NB4 (cell line): Measurements from ENCODE around the gene CCDC183.

- RRBS = 43% methylated on average over 13 of the region's 24 CpGs
Observed at GRCh38 chr9:136741727-136742337, 908 bp downstream of the LCN10 start.

DNA sequence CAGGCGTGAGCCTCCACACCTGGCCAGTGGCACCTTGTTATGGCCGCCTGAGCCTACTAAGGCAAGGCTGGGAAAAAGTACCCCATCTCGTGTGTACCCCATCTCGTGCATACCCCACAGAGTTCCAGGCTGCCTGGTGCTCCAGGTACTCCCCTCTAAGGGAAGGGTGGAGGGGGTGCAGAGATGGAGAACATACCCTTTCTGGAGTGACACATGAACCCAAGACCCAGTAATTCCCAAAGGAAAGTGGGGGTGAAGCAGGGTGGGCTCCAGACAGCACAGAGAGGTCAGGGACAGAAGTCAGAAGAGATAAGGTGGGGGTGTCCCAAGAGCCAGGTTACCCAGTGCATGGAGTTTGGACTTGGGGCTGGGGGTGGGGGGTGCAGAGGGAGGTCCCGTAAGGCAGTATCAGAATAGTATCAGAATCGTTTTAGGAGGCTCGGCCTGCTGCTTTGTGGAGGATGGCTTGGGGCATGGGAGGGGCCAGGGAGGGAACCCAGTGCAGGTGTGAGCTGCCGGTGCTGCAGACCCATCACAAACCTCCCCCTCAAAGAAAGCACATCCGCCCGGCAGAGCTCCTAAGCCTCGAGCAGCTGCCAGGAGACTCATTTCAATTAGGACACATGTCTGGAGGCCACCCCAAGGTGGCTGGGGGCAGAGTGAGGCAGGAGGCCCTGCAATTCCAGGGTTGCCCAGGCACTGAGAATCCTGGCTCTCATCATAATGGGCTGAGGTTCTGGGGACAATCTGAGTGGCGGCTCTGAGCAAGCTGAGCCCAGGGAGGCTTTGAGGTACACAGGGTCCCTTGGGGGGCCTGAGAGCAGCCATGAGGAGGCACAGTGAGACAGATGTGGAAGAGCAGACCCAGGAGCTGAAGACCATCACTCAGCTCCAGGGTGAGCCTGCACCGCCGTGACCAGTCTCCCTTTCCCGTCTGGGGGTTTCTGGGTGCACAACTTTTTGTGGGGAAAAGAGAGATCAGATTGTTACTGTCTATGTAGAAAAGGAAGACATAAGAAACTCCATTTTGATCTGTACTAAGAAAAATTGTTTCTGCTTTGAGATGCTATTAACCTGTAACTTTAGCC lies at the start of gene CCDC183:
CCDC183 (plus strand) TSS at position 767 of the 1,088 bp plus-strand sequence.
- RRBS = no CpG with 5 or more reads among the region's 15 CpGs

DNA sequence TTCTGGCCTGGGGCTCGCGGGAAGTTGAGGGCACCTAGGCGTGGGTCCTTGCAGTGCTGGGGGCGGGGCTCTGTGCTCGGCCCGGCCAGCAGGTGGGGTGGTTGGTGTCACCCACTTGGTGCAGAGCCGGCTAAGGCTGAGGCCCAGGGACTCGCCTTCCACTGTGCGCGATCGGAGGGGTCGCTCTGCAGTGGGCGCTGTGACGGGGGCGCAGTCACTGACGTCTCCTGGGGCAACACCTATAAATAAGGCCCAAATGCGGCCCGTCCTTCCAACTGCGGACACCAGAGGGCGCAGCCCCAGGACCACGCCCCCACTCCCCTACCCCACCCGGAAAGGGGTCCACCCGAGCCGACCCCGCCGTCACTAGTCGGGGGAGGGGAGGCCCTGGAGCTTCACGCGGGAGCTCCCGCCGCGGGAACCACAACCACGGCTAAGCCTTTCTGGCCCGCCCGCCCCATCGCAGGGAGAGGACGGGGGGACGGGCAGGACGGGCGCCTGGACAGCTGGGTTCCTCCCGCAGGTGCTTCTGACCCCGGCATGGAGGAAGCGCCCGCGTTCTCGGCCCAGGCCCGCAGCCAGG lies 1.5 kb downstream of the AJM1 start:
- RRBS = no CpG with 5 or more reads among the region's 47 CpGs

- RRBS = no CpG with 5 or more reads among the region's 19 CpGs
Observed at GRCh38 chr9:136849896-136850162, 620 bp downstream of the PHPT1 start.

- RRBS = no CpG with 5 or more reads among the region's 16 CpGs
Observed at GRCh38 chr9:136850272-136850825, 1.1 kb downstream of the PHPT1 start.

DNA sequence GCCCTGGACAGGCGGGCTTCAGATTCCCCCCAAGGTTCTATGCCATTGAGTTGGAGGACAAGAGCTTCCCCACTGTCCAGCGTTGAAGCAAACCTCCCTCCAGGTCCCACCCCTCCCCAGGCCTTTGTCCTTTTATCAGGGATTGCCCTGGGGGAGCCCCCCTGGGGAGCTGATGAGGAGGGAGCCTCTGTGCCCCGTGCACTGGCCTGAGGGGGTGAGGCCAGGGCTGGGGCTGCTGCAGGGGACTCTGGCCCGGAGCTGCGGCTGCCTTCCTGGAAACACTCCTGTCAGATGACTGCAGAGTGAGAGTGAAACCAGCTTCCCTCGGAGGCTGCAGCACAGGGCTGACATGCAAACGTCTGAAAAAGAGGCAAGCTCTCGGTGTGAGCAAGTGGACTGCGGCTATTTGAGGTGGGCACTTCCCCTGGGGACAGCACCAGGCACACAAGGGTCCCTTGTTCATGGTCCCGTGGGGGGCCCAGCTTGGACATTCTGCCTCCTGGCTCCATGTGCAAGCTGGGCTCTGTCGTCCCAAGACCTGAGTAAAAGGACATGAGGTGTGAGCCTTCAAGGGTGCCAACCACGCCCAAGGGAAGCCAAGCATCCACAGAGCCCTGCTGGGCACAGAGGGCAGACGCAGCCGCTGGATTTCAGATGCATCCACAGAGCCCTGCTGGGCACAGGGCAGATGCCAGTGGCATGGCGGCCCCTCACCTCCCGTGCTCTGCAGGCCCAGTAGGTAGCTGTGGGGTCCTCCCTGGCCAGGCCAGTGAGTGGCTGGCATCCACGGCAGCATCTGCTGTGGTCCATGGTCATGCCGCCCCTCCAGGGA lies 4.5 kb upstream of the TRAF2 start:
- RRBS = no CpG with 5 or more reads among the region's 18 CpGs

DNA sequence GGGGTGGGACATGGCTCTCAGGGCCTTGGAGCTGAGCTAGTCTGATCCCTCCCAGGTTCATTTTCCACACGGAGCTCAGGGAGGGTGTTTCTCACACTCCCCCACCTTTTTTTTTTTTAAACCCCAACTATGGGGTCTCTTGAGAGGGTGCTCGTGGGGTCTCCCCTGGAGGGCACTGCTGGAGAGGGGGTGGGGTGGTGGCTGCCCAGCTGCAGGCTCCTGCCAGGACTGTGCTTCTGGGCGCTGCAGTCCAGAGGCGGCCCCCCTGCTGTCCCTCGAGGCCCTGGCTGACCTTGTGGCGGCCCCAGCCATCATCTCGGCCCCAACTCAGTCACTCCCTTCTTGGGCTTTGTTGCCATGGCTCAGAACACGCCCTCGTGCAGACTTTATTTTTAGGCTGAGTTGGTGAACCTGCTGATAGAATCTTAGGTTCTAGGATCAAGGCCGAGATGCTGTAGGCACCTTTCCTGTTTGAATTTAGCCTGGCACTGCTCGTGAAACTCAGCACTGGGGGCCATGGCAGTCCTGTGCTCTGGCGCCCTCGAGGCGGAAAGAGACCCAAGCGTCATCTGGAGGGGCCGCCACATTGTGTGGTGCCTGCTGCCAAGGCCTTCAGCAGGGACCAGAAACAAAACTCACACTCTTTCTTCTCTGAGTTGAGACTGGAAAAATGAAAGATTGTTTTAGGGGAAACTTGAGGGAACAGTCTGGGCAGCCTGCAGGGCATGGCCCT lies 22.8 kb downstream of the FBXW5 start:
- RRBS = no CpG with 5 or more reads among the region's 16 CpGs

DNA sequence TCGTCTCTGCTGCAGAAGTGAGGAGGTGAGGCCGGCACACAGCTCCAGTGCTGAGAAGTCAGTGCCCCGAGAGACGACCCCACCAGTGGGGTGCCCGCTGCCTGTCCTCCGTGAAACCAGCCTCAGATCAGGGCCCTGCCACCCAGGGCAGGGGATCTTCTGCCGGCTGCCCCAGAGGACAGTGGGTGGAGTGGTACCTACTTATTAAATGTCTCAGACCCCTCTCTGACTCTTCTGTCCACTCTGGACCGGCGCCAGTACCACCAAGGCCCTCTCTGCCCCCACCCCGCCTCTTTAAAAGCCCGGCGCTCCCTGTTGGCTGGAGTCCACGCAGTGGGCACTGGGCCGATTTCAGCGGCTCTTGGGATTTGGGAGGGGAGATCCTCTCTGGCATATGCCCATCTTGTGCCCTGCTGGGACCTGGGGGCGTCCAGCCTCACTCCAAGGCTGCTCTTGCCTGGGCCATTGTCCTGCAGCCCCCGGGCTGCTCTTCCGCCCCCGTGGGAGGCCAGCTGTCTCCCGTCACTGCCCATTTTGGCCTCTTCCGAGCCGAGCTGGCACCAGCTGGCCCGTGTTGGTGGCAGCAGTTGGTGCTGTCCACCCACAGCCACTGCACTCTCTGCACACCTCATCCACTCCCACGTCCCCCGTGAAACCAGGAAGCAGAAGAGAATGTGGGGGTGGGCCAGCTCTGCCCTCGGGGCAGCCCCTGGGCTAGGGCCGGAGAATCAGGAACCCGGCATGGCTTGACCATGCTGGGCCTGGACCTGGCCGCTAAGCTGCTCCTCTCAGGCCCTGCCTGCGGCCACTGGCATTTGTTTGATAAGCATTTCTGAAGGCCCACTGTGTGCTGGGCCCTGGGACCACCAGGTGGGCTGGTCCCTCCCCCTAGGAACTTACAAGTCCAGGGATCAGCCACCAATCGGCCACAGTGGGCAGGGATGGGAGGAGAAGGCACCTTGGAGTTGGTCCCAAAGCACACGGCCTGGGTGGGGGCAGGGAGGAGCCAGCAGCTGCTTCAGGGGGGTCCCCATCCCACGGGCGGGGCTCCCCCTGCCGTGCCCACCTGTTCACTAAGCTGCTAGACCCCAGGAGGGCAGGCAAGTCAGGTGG lies 2.1 kb downstream of the C8G start:
- RRBS = 98% methylated on average over 5 of the region's 35 CpGs

DNA sequence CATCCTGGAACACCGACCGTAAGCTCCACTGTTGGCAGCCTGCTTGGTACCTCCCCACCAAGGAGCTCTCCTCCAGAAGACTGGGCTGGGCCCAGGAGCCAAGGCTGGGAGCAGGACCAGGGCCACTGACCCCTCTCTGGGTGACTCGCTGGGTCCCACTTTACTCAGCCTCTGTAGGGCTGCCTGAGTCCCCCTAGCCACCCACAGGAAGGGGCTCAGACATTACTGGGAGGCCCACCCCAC lies 255 bp downstream of the CLIC3 start:
- RRBS = no CpG with 5 or more reads among the region's 3 CpGs

DNA sequence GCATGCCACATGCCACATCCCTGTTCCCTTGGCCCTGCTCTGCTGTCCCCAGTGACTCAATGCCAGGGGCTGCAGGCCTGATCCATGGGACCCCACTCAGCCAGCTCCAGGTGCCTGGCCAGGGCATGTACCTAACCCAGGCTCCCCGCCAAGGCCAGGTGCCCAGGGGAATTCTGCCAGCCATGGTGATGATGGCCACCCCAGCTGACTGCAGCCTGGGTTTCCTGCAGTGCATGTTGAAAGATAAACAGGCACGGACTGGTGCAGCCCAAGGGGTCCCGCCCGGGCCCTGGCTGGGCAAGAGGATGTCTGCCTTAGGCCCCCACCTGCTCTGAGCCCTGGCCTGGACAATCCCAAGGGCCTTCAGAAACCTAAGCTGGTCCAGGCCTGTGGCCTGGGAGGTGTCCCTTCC lies 1.2 kb downstream of the ABCA2 start:
- RRBS = no CpG with 5 or more reads among the region's 4 CpGs

DNA sequence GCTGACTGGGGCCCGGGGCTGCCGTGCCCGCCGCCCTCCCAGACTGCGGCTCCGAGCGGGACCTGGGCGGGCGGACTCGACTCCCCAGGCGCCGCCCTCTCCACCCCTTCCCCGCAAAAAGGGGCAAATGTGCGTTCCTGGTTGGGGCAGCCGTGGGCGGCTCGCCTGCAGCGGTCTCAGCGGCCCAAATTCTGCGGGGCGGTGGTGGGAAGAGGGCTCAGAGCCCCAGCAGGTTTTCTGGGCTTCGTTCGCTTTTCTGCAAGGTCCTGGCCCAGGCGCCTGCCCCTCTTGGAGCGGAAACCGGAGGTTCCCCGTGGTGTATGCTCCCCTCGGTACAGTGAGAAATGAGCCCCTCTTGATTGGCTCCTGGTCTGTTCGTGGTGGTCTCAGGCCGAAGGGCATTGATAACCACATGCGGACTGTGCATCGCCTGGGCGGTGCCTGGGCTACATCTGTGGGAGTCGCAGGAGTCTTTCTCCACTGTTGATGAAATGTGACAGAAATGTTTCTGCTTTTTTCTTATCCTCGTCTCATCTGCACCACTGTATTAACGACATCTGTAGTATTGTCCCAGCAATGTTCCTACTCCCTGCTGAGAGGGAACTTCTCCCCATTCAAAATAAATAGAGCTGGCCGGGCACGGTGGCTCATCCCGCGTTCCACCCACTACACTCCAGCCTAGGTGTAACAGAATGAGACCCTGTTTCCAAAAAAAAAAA lies 609 bp downstream of the MAN1B1 start:
- RRBS = no CpG with 5 or more reads among the region's 40 CpGs

- RRBS = under 1% methylated on average over 18 of the region's 65 CpGs
Observed at GRCh38 chr9:137129602-137130089, 9.3 kb upstream of the GRIN1 start.

- RRBS = 51% methylated on average over 26 of the region's 81 CpGs
Observed at GRCh38 chr9:137167907-137168879, 1.7 kb downstream of the LRRC26 start.

DNA sequence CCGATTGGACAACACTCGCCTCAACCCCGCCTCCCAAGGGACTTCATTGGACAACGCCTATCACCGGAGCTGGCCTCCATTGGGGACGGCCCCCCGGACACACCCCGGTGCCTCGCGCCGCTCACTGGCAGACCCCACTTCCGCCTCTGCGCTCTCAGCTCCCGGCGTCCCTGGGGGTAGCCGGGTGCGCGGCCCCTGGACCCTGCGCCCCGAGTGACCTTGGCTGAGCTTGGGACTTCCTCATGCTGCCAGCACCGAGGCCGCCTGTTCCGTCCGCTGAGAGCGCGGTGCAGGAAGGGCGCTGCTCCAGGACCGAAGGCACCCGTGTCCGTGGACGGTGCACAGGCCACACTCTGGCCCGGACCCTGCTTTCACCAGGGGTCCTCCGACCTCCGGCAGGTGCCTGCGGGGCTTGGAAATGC lies 368 bp upstream of the TPRN start:
- RRBS = under 1% methylated on average over 7 of the region's 35 CpGs

DNA sequence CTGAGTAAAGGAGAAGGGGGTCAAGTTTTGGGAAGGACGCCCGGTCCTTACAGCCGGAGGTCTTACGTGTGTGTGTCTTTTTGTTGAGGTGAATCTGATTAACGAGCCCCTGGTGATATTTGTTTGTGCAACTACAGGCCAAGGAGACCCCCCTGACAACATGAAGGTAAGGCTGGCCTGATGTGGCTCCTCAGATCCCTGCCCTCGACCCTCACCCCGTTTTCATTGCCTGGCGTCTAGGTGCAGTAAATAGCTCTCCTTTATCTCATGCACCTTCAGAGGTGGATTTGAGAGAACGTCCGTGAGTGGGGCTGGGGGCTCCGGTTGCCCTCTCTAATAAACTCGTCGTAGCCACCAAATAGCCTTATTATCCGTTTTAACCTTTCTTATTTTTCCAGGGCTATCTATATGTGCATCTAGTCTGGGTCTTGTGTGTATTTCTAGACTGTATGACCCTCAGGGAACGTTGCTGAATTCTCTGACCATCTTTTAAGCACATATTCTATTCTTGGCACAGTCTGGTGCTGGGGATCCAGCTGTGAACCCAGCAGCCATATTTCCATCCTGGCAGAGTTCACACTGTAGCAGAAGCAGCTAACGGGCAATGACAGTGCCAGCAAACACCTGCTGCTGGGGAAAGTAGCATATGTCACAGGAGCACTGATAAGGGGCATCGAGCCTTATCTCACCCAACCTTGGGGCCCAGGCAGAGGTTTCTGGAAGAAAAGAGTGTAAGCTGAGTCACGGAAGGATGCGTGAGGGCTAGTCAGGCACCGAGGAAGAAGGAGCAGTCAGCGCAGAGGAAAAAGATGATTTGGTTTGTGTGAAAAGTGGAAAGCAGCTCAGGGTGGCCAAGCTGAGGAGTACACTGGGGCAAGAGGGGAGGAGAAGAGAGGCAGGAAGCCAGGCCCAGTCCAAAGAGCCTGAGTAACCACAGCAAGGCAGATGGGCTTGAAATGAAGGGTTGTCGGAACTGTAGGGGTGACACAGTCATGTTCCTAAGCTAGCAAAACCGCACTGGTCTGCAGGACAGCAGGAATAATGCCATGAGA lies 970 bp downstream of the NDOR1 start:
- RRBS = no CpG with 5 or more reads among the region's 23 CpGs

DNA sequence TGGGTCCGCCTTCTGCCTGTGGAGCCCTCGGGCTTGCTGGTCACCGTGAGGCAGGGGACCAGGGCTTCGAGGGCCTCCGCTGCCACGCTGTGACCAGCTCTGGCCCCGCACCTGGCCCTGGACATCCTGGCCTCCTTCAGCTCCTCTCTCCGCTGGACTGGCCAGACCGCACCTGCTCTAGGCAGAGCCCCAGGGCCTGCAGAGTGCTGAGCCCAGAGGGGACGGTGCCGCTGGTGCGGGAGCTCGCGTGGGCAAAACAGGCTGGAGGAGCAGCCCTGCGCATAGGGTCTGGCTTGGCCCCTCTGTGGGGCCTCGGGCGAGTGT lies 828 bp upstream of the RNF208 start:
- RRBS = 8% methylated on average over 1 of the region's 17 CpGs

DNA sequence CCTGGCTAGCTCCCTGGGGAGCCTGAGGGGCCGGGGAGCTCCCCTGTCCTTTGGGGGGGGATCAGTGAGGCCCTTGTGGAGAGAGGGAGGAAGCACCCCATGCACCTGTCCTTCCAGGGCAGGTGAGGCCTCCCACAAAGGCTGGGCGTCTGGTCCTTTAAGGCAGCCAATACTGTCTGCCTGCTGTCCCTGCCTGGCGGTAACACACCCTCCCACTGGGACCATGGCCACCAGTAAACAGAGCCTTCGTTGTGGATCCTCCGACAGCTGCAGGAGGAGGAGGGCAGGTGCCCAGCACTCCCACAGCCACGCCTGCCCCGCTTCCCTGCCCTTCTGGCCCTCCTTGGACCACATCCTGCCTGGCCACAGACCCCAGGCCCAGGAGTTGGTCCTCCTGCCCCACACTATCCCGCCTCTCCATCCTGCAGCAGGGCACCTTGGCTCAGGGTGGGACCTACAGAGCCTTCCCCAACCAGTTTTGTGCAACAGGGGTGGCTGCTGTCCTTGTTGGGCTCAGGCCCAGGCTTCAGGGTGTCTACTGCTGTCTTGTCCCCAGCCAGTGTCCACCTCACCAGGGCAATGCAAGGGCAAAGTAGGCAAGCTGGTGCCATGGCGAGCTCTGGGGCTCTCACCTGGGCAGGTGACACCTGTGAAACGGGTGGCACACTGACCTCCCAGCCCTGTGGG lies 3.0 kb upstream of the TUBB4B start:
- RRBS = no CpG with 5 or more reads among the region's 10 CpGs

- RRBS = no CpG with 5 or more reads among the region's 16 CpGs
Observed at GRCh38 chr9:137268415-137269135, 9.0 kb upstream of the TOR4A start.

GRCh38 chr9:137295069-137295691 lies 6.9 kb downstream of the NRARP start:
- RRBS = 5% methylated on average over 43 of the region's 67 CpGs

DNA sequence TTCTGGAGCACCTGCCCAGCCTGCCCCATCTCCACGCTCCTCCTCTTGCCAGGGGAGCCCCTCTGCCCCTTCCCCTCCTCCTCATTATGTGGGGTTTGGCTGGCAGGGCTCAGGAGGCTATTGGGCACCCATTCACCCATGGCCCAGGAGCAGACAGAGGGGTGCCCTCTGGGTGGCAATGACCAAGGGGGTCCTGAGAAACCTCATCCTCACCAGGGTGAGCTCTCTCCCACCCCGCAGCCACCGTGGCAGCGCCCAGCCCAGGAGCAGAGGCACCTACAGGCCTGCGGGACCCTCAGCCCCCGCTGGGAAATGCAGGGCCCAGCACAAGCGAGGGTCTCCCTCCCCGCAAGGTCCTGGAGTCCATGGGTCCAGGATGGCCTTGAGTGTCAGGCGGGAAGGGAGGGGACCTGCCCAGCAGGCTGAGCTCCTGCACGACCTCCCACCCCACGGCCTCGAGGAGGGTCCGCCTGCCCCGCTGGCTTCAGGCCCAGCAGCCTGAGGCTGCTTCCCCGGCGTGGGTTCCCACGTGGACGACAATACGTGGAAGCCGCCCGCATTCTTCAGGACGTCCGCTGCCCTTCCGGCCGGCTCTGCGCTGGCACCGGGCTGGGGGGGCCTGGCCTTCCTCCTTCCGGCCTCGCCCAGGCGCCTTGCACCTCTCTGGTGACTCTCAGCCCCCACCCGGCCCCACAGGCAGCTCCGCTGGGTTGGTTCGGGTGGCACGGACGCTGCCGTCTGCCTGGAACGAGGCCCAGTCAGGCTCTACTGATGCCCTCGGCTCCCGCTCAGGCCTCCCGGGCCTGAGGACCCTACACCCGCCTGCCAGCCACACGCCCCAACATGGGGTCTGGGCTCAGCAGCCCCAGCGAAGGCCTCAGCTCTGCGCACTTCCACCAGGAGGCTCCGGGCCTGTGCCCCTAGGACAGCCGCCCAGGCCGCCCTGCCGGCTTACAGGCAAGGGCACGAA lies 51.6 kb upstream of the NRARP start:
- RRBS = 94% methylated on average over 13 of the region's 49 CpGs